ENCODE data around the genes TCAF2 and CTAGE6.

GRCh38 chr7:141701144-141701445 is 871 bp downstream of the DENND11 start:
- PRO-cap = no peak
- RAMPAGE, long total RNA, 3 experiments = no peak in any of the 3 experiments

DNA sequence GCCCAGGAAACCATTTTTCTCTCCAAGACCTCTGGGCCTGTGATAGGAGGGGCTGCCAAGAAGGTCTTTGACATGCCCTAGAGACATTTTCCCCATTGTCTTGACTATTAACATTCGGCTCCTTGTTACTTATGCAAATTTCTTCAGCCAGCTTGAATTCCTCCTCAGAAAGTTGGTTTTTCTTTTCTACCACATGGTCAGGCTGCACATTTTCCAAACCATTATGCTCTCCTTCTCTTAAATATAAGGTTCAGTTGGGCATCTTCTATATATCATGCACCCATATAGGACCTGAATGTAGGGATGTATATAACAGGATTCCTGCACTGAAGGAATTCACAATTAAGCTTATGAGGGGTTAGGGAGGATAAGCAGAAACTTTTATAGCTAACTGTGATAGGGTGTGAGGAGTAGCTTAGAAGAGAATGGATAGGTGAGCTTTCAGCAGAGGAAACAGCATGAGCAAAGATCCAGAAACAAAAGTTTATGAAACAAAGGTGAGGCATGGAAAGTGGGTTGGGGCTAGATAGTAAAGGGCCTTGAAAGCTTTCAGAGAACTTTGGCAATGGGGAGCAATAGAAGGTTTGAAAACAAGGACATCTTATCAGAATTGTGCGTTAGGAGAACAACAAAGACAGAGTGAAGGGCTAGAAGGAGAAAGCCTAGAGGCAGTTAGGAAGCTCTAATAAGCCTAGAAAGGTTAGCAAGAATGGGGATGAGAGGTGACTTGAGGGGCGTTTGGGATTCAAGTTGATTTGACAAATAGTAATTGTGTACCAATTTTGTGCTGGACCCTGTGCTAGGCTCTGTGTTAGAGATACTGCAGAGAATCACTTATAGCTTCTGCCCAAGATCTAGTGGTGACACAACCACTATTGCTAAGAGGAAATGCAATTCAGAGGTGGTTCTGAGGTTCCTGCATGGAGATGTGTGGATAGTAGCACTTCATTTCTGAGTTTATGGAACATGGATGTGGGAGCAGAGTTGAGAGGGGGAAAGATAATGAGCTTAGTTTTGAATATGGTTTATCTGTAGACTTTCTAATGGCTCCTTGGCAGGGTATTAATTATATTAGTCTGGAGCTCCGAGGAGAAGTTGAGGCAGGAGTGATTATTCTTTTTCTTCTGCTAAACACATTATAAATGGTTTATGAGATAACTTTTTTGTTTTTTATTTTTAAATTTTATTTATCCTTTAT is 2.9 kb upstream of the TAS2R3 start:
- PRO-cap = no peak
- RAMPAGE, long total RNA, 3 experiments = no peak in any of the 3 experiments

DNA sequence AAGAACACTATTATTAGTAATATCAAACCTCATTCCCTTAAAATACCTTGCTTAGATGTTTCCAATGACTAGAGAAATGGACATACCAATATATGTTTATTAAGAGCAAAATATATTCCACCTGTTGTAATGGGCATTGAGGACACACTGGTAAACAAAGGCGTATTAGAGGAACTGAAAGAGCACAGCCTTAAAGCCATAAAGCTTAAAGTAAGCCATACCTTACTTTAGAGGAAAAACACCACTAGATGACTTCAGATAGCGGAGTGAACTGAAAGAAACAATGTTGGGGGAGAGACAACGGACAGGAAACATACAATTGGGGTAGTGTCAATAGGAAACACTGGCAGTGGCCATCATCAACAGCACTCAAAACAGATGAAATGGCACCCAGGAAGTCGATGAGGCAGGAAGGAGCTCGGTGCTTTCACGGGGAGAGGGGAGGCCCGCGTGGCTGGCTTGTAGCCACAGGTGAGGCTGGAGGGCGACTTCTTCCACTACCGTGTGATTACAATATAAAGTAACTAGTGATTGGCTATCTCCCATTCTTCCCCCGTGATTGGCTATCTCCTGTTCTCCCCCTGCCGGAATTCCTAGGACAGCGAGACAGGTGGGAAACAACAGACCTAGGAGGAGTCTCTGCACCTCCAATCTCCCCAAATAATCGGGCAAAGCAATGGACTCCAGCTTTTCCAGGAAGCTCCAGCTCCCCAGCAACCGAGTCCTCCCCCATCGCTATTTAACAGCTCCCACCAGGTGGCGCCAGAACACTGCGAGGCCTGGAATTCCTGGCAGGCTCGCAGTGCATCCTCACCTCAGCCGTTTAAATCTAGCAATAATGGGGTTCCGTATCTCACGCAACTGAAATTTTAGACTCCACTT is 2.3 kb upstream of the TAS2R38 start:
- PRO-cap = no peak
- RAMPAGE, long total RNA, 3 experiments = no peak in any of the 3 experiments

- PRO-cap = no peak
- RAMPAGE, long total RNA, 3 experiments = no peak in any of the 3 experiments
Observed at GRCh38 chr7:142459715-142460149, 201.9 kb upstream of the PRSS58 start.

- PRO-cap = no peak
- RAMPAGE, long total RNA, 3 experiments = no peak in any of the 3 experiments
Observed at GRCh38 chr7:142482768-142483253, 225.0 kb upstream of the PRSS58 start.

DNA sequence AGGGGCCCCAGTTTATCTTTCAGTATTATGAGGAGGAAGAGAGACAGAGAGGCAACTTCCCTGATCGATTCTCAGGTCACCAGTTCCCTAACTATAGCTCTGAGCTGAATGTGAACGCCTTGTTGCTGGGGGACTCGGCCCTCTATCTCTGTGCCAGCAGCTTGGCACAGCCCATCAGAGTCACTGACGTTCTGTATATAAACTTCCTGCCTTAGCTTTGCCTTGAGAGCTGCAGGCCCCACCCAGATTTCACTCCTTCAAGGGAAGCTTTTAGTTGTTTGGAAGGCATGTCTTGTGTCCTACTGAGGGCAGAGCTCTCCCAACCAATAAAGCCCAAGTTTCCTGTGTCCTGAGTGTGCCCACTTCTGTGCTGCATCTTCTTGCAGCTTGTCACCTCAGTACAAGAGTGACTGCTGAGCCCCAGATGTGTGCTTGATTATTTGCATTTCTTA is 242.5 kb upstream of the PRSS58 start:
- PRO-cap = no peak
- RAMPAGE, long total RNA, 3 experiments = no peak in any of the 3 experiments

- PRO-cap = no peak
- RAMPAGE, long total RNA, 3 experiments = no peak in any of the 3 experiments
Observed at GRCh38 chr7:142563464-142563965, 185.8 kb upstream of the PRSS1 start.

DNA sequence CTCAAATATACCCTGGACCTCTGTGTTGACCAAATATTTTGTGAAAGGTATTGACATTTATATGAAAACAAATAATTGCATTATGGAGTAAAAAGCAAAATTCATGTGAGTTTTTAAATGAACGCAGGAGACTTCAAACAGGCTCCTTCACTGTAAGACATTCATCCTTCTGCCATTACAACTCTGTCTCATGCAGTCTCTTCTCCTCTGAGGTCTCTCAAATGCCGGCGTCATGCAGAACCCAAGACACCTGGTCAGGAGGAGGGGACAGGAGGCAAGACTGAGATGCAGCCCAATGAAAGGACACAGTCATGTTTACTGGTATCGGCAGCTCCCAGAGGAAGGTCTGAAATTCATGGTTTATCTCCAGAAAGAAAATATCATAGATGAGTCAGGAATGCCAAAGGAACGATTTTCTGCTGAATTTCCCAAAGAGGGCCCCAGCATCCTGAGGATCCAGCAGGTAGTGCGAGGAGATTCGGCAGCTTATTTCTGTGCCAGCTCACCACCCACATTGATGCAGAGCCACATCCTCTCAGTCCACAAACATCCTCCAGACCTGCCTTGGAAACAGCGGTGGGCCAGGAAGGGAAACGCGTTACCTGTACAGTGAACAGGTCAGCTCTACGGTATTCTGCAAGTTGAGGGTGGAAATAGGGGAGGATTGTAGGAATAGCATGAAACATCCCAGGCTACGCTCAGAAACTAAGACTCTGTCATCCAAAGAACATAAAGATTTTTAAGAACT is 133.2 kb upstream of the PRSS1 start:
- PRO-cap = no peak
- RAMPAGE, long total RNA, 3 experiments = no peak in any of the 3 experiments

- PRO-cap = no peak
- RAMPAGE, long total RNA, 3 experiments = no peak in any of the 3 experiments
Observed at GRCh38 chr7:142749553-142750118, 364 bp downstream of the PRSS1 start.

DNA sequence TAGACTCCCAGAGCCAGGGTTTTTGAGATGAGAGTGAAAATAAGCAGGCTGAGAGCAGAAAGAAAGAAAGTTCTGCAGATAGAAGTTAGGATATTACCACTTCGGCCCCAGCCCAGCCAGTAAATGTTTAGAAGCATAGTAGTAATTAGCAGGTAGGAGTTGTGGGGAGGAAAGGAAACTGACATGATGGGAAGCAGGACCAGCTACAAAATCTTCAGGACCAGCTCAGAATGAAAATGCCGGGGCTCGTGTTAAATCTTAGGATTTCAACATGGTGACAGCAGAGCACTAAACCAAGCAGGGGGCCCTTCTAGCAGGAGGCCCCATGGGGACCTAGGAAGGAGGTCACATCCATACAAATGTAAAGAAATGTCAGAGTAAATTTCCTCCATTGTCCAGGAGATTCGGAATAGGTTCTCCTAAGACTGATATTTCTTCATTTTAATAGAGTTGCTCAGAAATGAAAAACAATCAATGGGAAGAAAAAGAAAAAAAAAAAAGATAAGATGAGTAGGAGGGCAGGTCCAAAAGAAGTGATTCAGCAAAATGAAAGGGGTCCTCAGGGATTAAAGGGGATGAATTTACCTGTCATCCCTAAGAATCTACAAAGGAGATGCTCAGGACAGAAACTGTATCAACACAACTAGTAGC is 28.8 kb downstream of the PRSS2 start:
- PRO-cap = no peak
- RAMPAGE, long total RNA, 3 experiments = no peak in any of the 3 experiments

DNA sequence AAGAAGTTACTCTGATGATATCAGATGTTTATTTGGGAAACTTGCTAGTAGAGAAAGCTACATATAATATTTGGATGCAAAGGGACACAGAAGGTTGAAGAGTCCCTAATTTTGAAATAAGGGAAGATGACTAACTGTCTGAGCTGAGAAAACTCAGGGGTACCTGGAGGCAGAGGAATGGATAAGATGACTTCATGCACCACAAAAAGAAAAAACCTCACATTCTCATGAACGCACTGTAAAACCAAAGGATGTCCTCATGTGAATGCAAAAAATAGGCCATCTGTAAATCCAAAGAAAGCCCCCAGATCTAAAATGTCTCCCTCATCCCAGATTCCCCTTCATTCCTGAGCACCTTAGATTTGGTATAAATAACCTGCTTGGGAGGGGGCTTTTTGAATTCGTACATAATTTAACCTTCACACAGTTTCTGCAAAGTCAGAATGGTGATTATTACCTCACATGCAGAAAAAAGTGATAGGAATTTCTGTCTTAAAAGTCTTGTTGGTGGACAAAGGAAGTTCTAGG is 29.4 kb downstream of the PRSS2 start:
- PRO-cap = no peak
- RAMPAGE, long total RNA, 3 experiments = no peak in any of the 3 experiments

GRCh38 chr7:142803398-142803764 is 32.6 kb downstream of the PRSS2 start:
- PRO-cap = no peak
- RAMPAGE, long total RNA, 3 experiments = no peak in any of the 3 experiments

DNA sequence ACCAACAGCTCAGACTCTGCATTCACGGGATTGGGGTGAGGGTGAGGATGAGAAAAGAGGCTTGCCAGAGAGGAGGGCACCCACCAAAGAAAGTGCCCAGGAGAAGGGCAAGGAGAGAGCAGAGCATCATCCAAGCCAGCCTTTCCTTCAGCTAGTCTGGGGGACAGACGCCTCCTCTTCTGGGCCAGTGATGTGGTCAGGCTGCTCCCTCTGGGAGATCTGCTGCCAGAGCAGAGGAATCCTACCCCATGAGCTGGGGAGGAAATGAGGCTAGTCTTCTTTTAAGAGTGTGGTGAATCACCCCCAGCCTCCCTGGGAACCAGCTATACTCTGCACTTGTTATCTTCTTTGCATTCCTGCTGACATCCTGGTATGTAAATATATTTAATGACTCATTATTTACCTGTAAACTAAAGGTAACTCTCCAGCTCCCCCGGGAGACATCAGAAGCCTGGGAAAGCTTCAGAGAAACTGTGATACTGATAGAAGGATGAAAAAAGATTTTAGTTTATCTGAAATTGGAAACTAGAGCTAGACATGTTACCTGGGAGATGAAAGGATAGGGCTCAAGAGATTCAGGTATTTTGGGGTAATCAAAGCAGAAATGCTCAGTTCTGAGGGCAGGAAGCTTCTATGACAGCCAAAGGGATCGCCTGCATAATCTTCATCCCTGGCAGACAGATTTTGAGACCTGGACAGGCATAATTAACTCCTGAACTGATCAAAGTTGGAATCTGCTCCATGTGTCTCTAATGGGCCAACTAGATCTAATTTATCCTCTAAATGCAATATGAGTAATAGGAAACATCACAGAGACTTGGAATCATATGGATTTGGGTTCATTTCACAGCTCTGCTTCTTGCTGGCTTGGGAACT is 41.5 kb upstream of the EPHB6 start:
- PRO-cap = no peak
- RAMPAGE, long total RNA, 3 experiments = no peak in any of the 3 experiments

DNA sequence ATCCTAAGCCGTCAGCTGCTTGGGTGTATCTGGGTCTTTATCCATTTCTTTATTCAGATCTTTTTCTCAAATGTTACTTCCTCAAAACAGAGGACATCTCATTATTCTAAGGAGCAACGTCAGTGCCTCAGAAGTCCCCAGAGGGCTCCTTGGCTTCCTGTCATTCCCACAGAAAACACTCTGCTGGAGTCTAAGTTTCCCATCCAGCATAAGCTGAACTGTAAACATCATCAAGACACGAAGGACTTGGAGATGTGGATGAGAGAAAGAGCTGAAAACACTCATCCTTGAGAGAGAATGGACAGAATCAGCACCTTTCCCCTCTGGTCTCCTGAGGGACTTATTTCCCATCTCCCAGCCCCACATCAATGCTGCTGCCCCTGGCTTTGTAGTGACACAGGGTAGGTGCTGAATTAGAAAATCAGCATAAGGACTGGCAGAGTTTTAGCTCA is 2.6 kb upstream of the OR6V1 start:
- PRO-cap = no peak
- RAMPAGE, long total RNA, 3 experiments = no peak in any of the 3 experiments

GRCh38 chr7:143279362-143279777 is 5.4 kb upstream of the TMEM139 start:
- PRO-cap = no peak
- RAMPAGE, long total RNA, 3 experiments = no peak in any of the 3 experiments

GRCh38 chr7:143371905-143372642 is 9.1 kb upstream of the ZYX start:
- PRO-cap = no peak
- RAMPAGE, long total RNA, 3 experiments = no peak in any of the 3 experiments

GRCh38 chr7:143436518-143437187 is 6.6 kb upstream of the TAS2R60 start:
- PRO-cap = no peak
- RAMPAGE, long total RNA, 3 experiments = no peak in any of the 3 experiments

- PRO-cap = no peak
- RAMPAGE, long total RNA, 3 experiments = no peak in any of the 3 experiments
Observed at GRCh38 chr7:143522555-143522870, 44.8 kb downstream of the TAS2R41 start.

- PRO-cap = unidirectional peak, plus-strand start at chr7:143620949
- RAMPAGE, long total RNA, 3 experiments = start-site peak on the plus strand in 1 of 3 experiments, at chr7:143620941-143620957 at its widest, 9 reads per replicate
Observed at GRCh38 chr7:143620557-143621350, at the start of gene TCAF2. TSS of gene TCAF2 (plus strand) at chr7:143620974.

DNA sequence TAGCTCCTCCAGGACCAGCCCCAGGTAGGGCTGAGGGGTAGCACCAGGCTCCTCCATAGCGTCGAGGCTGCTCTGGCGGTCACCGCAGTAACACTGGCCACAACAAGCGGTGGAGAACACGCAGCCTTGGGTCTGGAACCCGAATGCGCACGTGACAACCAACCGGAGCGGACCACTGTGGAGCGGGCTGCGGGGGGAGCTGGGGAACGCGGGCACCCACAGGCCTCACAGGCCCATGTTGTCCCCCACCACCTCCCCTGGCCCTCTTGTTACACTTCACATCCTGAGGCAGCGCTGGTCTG is at the start of gene CTAGE6:
Gene CTAGE6 (minus strand): TSS at position 95 of the 302 bp plus-strand sequence.
- PRO-cap = no peak
- RAMPAGE, long total RNA, 3 experiments = no peak in any of the 3 experiments